Airway epithelial cell (primary cell): ENCODE measurements around a stretch of chr1.

DNA sequence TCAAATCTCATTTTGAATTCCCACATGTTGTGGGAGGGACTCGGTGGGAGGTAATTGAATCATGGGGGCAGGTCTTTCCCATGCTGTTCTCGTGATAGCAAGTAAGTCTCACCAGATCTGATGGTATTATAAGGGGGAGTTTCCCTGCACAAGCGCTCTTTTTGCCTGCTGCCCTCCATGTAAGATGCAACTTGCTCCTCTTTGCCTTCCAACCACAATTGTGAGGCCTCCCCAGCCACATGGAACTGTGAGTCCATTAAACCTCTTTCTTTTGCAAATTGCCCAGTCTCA, 106.4 kb downstream of the NMNAT2 start:
- RAMPAGE, long total RNA = no peak

DNA sequence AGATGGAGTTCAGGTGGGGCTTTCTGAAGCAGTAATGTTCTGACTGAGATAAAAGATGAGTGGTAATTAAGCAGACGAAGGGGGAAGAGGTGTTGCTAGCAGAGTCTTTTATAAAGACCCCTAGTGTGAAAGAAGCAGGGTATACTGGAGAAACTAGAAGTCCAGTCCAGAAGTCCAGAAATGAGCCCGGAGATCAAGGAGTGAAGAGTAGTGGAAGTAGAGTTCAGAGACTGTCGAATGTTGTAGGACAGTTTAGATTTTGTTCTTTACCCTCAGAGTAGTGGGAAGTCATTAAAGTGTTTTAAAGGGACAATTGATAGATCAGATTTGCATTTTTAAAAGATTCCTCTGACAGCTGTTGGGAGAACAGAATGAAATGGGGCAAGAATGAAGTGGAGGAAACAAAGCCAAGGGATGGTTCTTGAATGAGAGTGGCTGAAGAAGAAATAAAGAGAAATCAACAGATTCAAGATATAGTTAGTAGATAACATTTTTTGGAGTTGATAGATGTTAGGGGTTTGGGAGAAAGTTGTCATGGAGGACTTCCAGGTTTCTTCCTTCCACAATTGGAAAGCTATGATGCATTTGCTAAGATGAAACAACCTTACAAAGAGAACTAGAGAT, 39.2 kb downstream of the SMG7 start:
- RAMPAGE, long total RNA = no peak

DNA sequence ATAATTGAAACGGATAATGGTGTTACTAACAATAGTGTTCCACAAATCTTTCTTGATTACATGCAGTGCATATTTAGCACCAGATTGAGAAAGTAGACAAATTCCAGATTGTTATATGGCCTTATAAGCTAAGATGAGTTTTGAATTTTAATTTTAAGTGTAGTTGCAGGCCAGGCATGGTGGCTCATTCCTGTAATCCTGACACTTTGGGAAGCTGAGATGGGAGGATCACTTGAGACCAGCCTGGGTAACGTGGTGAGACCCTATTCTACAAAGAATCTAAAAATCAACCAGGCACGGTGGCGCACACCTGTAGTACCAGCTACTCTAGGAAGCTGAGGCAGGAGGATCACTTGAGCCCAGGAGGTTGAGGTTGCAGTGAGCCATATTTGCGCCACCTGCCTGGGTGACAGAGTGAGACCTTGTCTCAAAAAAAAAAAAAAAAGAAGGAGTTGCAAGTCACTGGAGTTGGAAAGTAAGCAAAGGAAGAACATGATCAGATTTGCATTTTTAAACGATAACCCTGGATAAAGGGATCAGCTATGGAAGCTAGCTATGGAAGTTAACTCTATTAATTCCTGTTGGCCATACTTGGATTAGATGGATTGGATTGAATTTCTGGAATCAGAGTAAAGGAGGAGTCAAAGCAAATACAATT, 49.3 kb downstream of the SMG7 start:
- RAMPAGE, long total RNA = no peak

- RAMPAGE, long total RNA = no peak
Measured at GRCh38 chr1:183559825-183560791, 30.2 kb downstream of the NCF2 start.

- RAMPAGE, long total RNA = no peak
Measured at GRCh38 chr1:183699443-183700127, 46.5 kb upstream of the APOBEC4 start.

- RAMPAGE, long total RNA = no peak
Measured at GRCh38 chr1:183881738-183882281, 76.9 kb downstream of the RGL1 start.

DNA sequence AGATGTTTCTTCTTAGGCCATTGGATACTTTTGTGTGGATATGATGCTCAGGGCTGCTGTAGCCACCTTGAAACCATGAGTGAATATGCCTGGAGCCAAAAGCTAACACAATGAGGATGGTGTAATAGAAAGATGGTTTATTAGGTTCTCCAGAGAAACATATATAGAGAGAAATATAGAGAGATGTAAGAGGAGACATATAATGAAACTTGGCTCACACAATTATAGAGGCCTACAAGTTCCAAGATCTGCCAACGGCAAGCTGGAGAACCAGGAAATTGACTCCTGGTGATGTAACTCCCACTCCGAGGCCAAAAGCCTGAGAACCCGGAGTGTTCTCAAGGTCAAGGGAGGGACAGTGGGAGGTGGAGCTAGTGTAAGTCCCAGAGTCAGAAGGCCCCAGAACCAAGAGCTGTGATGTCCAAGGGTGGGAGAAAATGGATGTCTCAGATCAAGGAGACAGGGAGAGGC, 22.6 kb upstream of the C1orf21 start:
- RAMPAGE, long total RNA = no peak

- RAMPAGE, long total RNA = no peak
Measured at GRCh38 chr1:184416314-184417450, 29.9 kb downstream of the C1orf21 start.

- RAMPAGE, long total RNA = no peak
Measured at GRCh38 chr1:184492628-184492918, 105.7 kb downstream of the C1orf21 start.

DNA sequence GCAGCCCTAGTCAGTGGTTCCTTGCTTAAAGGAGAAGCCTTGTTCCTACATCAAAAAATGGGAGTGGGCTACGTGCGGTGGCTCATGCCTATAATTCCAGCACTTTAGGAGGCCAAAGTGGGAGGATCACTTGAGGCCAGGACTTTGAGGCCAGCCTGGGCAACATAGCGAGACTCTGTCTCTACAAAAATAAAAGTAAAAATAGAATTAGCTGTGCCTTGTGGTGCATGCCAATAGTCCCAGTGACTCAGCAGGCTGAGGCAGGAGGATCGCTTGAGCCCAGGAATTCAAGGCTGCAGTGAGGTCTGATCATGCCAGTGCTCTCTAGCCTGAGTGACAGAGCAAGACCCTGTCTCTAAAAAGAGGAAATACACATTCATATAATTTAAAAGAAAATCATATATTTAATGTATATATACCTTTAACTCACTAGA, 127.1 kb downstream of the C1orf21 start:
- RAMPAGE, long total RNA = no peak

- RAMPAGE, long total RNA = no peak
Measured at GRCh38 chr1:184556595-184557288, 169.9 kb downstream of the C1orf21 start.

DNA sequence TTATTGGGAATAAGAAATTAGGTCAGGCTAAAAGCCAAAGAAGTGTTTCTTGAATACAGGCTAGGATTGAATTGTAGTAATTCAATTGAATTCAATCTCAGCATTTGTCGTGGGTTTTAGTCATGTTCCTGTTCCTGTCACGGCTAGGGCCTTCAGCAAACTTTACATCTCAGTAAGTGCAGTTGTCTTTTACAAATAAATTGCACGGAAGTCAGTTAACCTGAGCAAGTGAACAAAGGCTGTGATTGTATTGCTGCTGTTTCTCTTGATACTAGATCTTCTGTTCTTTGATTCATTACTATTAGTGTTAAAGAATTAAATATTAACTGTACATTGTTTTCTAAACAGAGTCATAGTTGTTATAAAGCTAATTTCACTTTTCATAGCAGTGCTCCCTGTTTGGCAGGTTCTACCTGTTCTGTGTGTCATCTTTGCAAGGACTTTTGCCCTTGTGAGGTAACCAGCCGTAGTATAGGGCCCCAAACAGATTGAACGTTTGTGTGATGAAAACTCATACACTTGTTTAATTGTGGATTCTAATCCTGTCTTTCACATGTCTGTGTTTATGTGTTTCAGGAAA, 164.4 kb downstream of the EDEM3 start:
- RAMPAGE, long total RNA = no peak

DNA sequence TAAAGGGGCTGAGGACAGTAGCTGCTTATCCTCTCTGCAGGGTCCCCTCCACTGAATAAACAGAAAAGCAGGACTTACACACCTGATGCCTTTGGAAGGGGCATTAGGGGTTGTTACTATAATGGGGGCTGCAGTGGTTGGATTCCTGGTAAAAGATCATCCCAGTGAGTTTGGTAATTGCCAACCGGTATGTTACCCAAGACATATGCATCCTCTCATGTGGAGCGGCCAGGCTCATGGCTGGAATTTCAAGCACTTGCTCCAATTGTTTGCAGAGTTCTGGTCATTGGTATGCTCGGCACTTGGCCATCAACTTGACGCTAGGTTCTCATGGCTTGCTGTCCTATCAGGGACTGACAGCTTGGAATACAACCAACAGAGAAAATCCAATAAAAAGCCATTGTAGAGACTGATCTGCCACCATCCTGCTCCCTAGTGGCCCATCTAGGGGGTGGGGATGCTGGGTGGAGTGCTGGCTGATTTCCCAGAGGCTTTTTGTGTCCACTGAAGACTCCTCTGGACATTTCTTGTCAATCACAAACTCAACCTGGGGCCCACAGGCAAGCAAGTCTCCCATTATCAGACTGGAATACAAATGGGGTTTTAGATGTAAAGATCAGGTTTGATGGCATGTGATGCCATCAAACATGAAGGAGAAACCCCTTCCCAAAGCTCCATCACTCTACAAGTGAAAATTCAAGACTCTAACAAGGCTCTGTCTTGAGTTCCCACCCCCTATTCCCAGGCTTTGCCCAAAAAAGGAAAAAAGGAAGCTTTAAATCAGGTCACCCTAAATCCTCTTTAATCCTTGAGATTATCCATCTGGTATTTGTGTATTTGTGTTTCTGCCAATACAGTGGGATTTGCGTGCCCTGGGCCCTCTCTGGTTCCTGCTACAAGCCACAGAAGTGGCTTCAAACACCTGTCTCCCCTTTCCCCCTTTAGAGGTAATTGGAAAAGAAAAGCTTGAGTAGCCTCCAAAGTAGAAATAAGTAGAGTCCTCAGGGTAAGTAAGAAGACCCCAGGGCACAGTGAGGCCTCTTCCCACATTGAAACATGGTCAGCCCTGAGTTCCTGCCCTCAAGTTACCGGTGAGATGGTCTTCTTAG, 120.6 kb downstream of the EDEM3 start:
- RAMPAGE, long total RNA = no peak

DNA sequence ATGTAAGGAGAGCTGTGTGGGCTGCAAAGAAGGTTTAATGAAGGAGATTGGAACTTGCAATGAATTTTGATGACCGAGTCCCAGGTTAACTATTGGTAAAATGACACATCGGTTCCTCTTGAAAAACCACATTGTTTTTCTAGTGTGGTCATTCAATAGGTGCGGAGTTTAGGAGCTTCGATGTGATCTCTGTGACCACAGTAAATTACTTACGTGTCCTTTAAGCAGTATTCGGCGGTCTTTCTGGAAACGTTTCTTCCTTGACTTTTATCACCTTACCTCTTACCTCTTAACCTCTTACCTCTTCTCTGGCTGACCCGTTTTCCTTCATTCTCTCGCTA, 1.0 kb upstream of the EDEM3 start:
- RAMPAGE, long total RNA = no peak

DNA sequence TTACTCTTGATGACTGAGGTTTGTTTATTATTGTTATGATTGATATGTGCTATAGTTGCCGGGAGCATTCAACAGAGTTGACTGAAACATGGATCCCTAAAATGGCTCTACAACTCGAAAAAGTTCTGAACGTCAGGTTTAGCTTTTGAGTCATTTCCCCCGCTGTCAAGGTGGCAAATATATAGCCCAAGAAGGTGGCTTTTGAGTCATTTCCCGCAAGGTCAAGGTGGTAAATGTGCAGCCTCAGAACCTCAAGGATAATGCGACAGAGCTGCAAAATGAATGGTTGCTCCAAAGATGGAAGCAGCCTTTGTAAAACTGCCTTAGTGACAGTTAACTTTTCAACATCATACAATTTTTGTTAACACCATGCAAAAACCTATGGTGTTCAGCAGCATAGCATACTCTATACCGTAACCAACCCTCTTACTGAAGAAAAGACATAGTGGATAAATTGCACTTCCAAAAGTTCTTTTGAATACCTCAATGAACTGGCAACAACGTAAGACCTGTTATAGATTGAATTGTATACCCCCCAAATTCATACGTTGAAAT, 103.9 kb downstream of the NIBAN1 start:
- RAMPAGE, long total RNA = no peak

- RAMPAGE, long total RNA = no peak
Measured at GRCh38 chr1:185566912-185567486, 167.2 kb upstream of the HMCN1 start.

- RAMPAGE, long total RNA = no peak
Measured at GRCh38 chr1:185570777-185571535, 163.2 kb upstream of the HMCN1 start.

DNA sequence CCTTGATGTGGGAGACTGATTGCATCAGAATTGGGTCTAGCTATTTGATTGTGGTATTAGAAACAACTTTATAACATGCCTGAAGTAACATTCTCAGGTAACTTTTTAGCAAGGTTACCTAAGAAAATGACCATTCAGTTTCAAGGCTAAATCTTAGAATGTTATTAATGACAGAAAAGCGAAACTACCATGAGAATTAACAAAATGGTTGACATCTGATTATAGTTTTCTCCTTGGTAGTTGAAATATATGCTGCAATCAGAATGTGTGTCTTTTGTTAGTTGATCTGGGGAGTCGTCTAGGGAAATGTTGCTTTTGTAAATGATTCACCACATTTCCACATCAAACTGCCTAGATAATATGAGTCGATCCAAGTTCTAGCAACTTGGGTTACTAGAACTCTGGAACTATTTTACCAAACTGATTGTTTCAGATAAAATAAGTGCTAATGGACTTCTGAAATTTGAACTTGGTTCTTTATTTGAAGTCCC, 200.5 kb downstream of the HMCN1 start:
- RAMPAGE, long total RNA = no peak

DNA sequence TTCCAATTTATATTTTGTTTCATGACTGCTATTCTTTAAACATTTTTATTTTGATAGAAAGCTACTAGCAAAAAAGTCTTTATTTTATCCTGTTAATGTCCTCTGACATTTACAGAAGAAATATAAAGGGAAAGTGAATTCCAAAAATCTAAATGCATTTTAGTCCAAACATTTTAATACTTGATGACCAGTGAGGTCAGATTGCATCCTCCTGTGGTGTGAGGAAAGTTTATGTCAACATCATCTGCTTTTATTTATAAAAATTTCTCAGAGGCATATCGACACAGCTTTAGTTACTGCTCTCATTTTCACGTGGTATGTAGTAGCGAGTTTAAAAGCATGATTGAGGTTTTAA, 234.7 kb downstream of the HMCN1 start:
- RAMPAGE, long total RNA = no peak

DNA sequence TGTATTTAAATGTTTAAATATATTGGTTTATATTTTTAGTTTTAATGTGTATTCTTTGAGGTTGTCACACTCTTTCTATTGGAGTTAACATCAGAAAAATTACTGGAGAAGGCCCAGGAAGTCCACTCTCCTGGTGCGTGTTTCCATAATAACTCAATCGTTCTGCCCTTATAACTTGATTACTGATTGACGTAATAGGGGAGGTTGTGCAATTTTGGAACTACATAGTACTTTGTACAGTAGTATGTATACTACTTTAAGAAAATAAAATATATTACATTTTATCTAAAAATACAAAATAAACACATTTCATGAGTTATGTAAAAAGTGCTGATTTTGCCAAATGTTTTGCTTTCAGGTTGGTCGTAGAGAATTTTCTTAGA, 5.7 kb downstream of the PLA2G4A start:
- RAMPAGE, long total RNA = no peak